Sigmoid colon (tissue), 4 donors: ENCODE data around the gene PRMT2.

GRCh38 chr21:46056406-46057319 lies 41.2 kb upstream of the COL6A2 start:
- PRO-cap, result bidirectional peak, plus-strand start at chr21:46056788, minus-strand start at chr21:46056507
- RAMPAGE, long total RNA, 4 experiments, result no peak in any of the 4 experiments

GRCh38 chr21:46128007-46128908 lies 27.1 kb downstream of the FTCD start:
- PRO-cap, result no peak
- RAMPAGE, long total RNA, 4 experiments, result no peak in any of the 4 experiments

- PRO-cap, result no peak
- RAMPAGE, long total RNA, 4 experiments, result no peak in any of the 4 experiments
Measured at GRCh38 chr21:46277319-46277861, 8.0 kb downstream of the MCM3AP start.

- PRO-cap, result no peak
- RAMPAGE, long total RNA, 4 experiments, result no peak in any of the 4 experiments
Measured at GRCh38 chr21:46297083-46298321, 11.4 kb downstream of the YBEY start.

DNA sequence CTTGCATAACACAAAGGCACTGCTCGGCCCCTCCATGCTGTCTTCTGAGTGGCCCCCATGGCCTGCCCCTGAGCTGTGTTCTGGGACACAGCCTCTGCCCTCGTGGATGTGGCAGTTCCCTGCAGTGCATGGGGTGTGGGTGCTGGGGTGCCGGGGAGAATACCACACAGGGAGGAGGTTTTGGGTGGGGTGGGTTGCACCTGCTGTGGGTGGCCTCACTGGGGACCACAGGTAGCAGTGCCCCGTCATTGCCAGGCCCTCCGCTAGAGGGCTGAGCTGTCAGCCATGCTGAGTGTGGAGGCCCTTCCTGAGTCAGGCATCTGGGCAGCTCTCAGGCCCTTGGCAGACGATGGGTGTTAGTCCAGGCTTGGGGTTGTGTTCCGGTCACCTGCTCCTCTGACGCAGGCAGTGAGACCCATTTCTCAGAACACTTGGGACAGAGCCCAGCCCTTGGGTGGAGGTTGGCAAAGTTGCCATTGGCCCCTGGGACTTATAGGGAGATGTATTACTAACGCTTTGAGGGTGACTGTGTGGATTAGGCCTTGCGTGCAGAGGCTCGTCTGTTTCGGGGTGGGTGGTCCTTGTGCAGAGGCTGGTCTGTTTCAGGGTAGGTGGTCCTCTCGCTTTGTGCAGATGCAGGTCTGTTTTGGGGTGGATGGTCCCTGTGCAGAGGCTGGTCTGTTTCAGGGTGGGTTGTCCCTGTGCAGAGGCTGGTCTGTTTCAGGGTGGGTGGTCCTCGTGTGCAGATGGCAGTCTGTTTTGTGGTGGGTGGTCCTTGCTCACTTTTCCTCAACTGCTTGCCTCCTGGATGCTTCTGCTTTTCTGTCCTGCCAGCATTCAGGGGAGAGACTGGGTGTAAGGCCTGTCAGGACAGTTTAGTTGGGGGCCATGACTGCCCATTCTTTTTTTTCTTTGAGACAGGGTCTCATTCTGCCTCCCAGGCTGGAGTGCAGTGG lies 24.0 kb downstream of the PCNT start:
- PRO-cap, result no peak
- RAMPAGE, long total RNA, 4 experiments, result no peak in any of the 4 experiments

GRCh38 chr21:46468027-46468642 lies 9.4 kb downstream of the DIP2A start:
- PRO-cap, result no peak
- RAMPAGE, long total RNA, 4 experiments, result no peak in any of the 4 experiments

- PRO-cap, result no peak
- RAMPAGE, long total RNA, 4 experiments, result no peak in any of the 4 experiments
Measured at GRCh38 chr21:46559160-46560055, 45.5 kb downstream of the S100B start.

DNA sequence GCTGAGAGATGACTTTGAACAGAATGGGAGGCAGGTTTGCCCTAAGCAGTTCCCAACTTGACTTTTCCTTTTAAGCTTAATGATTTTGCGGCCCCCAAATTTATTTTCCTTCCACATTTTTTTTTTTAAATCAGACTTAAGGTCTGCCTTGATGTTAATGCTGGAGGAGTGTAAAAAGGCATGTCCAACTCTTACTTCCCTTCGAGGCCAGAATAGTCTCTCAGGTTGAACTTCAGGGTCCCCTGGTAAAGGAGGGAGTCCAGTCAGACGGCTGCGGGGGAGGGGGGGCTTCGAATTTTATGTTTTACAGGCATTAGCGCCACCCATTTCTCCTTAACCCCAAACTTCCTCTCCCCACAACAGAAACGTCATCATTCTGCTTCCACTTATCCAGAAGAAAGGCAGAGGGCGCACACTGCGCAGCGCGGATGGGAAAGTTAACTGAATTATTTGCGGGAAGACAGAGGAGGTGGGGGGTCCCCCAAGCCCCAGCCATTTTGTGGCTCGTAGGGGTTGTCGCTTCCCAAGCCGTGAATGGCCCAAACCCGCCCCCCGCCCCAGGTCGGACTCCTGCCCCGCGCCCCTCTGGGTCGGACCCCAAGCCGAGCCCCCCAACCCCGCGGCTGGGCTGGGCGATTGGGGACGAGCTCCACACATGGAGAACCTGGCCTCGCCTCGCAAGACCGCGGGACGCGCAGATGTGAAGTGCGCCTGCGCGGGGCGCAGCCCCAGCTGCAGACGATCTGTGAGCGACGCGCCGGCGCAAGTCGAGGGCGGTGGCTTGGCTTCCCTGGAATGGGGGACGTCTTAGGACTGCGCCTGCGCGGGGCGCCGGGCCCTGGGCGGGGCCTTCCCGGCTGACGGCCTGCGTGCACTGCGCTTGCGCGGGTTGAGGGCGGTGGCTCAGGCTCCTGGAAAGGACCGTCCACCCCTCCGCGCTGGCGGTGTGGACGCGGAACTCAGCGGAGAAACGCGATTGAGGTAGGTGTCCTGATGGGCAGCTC lies at the start of gene PRMT2:
TSS of gene PRMT2 (plus strand) at position 892 of the 1,004 bp plus-strand sequence.
- PRO-cap, result unidirectional peak, plus-strand start at position 393 of the sequence; bidirectional peak, plus-strand start at position 892 of the sequence, minus-strand start at position 756 of the sequence
- RAMPAGE, long total RNA, 4 experiments, result start-site peak on the plus strand in 4 of 4 experiments, centred at positions 877 to 909 of the sequence, 201 to 2,028 reads per replicate